GM12892 (cell line): ENCODE results near the genes RFWD3 and SYCE1L.

- RRBS = under 1% methylated on average over 9 of the region's 68 CpGs
Measured at GRCh38 chr16:74666357-74667280, at the start of gene RFWD3. Gene RFWD3 (minus strand): TSS chr16:74666877.

DNA sequence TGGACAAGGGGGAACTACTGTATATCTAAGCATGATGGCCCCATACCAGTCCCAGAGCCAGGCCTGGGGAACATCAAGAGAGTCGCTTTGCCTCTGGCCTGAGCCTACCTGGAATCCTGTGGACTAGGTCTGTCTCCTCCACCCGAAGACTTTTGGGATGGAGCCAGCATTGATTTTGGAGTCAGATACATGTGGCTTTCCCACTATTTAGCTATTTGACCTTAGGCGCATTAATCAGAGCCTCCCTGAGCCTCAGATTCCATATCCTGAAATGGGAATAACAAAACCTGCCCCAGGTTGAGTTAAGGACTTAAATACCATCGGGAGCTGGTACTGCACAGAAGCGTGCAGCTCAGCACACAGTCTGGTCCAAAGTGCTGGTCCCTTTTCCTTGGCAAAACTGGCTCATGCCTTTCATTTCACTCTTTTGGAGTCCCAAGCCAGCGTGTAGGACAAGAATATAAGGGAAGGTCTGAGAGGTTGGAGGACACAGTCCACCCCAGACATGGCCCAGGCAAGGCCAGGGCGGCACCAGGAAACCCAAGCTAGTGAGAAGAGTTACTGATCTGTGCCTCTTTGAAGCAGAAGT is 1.1 kb downstream of the FA2H start:
- RRBS = no CpG with 5 or more reads among the region's 7 CpGs

DNA sequence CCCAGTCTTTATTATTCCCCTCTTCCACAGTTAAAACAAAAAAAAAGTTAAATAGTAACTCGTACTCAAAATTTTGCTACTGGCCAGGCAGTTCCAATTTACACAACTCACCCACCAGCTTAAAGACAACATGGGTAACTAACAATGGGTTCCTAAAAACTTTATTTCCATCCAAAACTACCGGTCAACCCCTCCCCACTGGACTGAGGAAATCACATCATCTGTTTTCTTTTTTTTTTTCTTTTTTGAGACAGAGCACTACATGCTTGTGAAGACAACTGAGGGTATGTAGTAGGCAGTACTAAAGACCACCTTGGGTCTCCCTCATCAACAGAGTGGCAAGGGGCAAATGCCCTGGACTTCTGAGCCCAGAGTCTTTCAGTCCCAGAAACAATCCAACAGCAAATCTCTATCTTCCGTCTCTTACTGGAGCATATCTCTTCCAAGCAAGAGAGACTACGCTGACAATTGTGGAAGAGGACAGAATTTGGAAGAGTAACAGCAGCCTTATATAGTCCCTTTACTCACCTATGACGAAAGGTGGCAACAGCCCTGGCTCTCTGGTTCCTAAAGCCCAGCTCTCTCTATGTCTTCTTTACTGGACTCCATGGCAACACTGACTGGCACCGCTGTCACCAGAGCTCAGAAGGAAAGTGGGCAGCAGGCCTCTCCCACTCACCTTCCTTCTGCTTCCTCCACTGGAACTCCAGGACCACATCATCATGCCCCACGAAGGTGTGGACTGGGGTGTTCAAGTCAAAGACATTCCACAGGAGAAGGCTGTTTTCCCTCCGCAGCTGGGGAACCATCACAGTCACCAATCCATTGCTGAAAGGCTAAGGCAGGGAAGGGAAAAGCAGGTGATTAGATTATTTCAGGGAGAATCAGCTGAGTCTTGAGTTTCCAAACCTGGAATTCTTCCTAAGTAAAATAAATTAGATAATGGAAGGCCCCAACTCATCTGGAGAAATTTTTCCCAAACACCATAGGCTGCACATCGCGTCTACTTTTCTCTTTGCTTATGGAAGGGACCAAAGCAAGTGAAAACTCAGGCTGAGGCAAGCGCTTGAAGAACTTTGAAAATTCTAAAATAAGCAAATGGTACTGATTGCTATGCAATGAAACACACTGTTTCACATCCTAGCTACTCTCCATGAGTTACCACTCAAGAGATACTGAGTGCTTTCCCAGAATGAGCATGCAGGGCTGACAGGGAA is 63.2 kb downstream of the WDR59 start:
- RRBS = no CpG with 5 or more reads among the region's 11 CpGs

DNA sequence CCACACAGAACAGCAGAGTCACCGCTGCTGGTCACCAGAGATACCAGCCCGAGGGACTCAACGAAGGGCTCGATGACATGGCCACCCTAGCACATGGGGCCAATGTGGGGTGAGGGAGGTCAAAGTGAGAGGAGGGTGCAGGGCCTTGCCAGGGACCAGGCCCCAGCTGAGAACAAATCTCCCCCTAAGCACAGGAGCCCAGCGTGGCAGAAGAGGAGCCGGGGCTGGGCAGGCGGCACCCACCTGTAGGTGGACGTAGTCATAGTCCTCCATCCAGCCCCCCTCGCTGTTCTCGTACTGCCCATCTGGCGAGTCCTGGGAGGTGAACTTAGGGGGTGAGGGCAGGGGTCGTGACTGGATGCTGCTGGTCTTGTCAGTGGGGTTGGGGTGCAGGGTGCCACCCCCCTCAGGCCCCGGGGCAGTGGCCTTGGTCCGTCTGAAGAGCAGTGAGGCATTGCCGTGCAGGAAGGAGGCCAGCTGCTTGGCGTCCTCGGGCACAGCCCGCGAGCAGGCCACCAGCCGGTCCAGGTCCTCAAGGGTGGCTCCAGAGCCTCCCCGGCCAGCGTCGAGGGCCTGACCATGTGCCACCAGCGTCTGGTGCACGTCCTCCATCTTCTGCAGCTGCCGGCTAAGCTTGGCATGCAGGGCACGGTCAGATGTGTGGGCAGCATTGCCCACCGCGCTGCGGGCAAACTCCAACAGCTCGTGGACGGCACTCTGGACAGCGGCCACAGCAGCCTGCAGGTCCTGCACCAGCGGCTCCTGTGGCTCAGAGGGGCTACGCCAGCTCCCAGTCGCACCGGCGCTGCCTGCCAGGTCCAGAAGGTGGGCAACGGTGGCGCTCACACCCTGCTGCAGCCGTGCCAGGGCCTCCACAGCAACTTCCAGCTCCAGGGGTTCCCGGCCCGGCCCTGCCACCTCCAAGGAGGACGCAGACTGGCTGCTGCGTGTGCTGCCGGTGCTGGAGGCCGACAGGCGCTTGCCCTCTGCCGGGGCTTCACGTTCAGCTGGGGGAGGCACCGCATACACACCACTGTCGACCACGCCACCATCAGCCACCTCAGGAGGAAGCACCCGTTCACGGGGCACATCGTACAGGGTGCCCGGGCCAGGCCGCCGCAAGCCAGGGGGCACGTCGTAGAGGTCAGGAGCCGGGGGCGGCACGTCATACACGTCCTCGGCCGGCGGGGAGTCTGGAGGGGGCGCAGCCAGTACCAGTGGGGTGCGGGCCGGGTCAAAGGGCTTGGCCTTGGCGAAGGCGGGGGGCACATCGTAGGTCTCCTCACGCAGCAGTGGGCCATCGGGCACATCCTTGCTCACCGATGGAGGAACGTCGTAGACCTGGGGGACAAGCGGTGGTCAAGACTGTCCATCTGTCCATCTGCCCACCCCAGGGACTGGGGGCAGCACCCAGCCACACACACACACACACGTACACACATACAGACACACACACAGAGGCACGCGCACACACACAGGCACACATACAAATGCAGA is 16.2 kb downstream of the BCAR1 start:
- RRBS = 91% methylated on average over 19 of the region's 83 CpGs

DNA sequence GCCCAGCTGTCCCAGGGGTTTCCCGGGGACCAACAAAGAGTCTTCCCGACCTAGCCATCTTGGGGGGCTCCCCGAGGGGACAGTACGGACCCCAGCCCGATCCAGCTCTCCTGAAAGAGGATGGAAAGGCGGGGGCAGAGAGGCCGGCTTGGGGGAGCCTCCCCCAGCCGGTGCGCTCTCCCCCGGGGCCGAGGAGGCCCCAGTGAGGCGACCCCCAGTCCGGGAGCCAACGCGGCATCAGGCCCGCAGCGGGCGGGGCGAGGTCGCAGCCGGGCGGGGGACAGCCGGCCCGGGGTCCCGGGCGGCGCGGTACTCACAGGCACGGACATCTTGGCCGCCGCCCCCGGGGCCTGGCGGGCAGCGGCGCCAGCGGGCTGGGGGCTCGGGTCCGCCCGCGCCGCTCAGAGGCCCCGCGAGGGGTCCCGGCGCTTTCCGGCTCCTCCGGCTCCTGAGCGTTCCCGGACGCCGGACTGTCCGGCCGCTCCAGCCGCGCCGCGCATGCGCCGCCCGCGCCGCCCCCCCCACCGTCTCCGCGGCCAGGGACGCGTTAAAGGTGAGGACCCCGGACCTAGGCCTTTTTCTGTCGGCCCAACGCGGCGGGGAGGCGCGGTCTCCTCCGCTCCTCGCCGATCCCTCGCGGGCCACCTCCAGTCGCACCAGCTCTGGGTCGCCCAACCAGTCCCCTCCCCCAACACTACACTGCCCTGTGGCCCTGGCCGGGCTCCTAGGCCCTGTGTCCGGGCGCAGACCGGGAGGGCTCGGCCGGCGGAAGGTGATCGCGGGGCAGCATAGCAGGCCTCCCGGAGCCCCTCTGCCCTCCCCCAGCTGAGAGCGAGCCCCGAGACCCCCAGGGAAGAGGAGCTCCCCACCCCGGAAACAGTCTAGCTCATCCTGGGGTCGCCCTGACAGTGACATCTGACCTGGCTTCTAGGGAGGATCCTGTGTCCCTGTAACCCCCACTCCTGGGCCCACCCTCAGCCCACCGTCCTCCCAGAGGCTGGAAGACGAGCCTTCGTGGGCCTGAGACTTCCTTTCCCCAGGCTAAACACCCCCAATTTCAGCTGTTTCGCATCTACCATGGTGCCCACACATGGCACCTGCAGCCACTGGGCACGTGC is 14.4 kb upstream of the BCAR1 start:
- RRBS = 3% methylated on average over 36 of the region's 100 CpGs

GRCh38 chr16:75269724-75269957 is 18.2 kb upstream of the BCAR1 start:
- RRBS = no CpG with 5 or more reads among the region's 1 CpG

DNA sequence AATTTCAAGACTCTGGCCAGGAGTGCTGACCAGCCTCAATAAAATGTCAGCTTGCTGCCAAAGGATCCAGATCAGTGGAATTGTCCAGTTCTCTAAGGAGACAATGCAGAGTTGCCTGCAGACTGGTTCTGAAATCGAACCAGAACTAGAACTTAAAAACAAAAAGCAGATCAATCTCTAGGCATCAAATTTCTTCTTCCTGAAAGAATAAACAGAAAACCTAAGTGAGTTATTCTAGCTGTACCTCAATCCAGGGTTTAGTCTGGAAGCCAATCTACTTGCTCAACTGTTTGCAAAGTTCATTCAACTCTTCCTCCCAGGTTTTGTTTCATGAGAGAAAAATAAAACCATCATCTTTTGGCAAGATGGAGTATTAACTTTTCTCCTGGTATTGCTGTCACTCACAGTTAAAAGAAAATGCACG is 60.9 kb downstream of the CFDP1 start:
- RRBS = no CpG with 5 or more reads among the region's 2 CpGs

DNA sequence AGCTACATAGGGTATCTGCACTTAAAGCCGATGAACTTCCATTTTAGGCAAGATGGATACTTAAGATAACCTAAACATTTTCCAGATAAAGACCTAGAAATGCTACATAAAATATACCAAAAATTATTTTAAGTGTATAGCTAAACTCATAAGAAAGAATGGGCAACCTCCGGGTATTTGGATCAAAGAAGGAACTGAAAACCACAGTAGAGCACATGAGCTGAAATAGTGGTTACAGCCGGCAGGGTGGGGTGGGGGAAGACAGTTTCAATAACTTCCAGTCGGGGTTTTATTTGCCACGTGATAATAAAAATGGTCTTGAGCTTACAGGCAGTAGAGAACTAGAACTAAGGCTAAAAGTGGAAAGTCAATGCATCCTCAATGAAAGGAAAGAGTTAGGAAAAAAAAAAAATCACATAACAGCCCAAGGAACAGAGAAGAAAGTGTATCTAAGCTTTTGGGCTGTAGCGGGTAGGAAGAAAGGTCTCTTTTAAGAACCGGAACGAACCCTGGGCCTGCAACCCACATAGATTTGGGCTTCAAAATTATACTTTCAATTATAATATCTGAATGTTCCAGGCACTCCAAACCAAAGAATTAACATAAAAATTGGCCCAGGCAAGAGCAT is 53.0 kb downstream of the CFDP1 start:
- RRBS = 0% methylated on average over 1 of the region's 8 CpGs

DNA sequence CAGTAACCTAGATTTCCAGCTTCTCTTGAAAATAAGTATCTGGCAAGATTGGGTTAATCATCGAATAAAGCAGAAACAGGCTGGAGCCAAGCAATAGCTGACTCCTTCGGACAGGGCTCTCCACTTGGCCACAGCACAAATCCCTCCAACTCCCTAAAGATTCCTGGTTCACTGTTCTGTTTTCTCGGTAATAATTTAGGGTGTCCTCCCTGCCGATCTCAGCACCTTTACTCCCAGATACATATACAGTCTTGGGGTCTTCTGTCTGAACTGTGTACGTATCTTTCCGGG is 8.9 kb upstream of the CFDP1 start:
- RRBS = no CpG with 5 or more reads among the region's 6 CpGs

DNA sequence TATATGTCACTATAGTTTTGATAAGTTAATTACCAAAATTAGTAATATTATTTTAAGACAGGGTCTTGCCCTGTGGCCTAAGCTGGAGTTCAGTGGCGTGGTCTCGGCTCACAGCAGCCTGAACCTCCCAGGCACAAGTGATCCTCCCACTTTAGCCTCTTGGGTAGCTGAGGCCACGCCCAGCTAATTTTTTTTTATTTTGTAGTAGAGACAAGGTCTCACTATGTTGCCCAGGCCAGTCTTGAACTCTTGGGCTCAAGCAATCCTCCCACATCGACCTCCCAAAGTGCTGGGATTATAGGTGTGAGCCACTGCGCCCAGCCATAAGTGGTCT is 11.9 kb upstream of the CFDP1 start:
- RRBS = no CpG with 5 or more reads among the region's 5 CpGs

- RRBS = no CpG with 5 or more reads among the region's 1 CpG
Measured at GRCh38 chr16:75457068-75457365, 7.5 kb downstream of the TMEM170A start.

DNA sequence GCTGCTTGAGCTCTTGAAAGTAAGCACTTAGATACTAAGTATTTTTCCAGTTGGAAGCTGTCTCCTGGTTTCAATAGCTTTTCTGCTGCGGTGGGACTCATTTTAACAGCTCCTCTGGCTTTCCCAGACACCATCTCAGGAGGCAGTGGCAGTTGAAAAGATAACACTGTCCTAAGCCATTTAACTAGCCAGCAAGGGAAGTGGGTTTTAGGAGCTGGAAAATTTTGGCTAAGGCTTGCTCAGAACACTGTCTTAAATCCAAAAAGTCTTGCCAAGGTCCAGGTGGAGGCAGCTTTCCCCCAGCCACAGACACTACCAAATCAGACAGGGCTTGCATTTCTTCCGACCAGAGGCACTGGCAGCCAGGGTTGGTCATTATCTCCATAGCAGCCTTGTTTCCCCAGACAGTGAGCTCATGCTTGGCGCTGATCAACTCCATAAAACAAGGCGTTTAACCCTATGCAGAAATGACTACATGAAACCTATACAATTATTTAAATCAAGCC is 24.8 kb downstream of the GABARAPL2 start:
- RRBS = no CpG with 5 or more reads among the region's 4 CpGs

- RRBS = no CpG with 5 or more reads among the region's 13 CpGs
Measured at GRCh38 chr16:75593817-75594434, 27.7 kb downstream of the GABARAPL2 start.

GRCh38 chr16:75648833-75649195 is 1.2 kb downstream of the TERF2IP start:
- RRBS = no CpG with 5 or more reads among the region's 22 CpGs

GRCh38 chr16:75827768-75828211 is 101.5 kb upstream of the CPHXL start:
- RRBS = no CpG with 5 or more reads among the region's 16 CpGs

DNA sequence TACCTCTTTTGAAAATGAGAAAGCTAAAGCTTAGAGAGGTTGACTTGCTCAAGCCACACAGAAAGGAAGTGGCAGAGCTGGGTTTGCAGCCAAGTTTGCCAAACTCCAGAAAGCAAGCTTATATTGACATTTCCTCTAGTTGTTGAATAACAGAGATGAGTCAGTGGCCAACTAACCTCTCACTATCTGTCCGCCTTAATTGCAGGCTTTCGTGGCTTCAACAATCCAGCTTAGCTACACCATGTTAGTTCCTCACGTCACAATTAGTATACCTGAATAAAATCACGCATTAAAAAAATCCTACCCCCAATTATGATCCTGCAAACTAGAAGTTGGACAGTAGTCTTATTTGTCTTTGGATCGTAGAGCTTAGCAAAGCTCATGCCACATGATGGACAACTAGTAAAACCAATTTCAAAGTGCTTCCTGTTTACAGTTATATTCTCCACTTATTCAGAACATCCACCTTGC is 151.7 kb downstream of the CNTNAP4 start:
- RRBS = no CpG with 5 or more reads among the region's 5 CpGs

DNA sequence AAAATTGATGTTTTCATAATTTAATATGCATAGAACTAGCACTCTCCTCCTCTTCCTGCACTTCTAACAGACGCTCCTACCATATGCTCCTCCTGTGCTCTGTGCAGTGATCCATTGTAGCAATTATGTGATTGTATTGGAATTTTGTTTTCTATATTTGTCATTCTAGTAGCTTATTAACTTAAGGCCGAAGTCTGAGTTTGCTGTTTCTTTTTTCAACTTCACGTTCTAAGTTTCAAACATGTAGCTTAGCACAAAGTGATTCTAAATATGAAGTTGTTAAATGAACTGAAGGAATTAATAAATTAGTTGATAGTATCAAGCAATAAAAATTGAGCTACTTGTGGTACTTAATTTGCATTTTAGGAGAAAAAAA is 290.7 kb upstream of the MON1B start:
- RRBS = no CpG with 5 or more reads among the region's 3 CpGs

GRCh38 chr16:77192044-77192436 is 1.1 kb downstream of the MON1B start:
- RRBS = no CpG with 5 or more reads among the region's 1 CpG

DNA sequence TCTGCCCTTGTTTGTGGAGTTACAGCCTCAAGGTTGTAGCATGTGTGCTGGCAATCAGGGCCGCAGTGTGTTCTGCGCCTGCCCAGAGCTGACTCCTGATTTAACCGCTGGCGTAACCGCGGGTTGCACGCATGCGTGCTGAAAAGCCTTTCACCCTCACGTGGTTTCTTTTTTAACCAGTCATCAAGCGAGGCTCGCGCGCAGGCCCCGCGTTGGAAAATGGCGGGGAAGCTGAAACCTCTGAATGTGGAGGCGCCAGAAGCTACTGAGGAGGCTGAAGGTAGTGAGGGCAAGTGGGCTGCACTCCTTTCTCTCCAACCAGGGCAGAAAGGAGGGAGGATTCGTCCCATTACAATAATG is at the start of gene SYCE1L:
Gene SYCE1L, plus strand, starts transcription at position 176 of the 360 bp plus-strand sequence.
- RRBS = no CpG with 5 or more reads among the region's 18 CpGs

- RRBS = no CpG with 5 or more reads among the region's 8 CpGs
Measured at GRCh38 chr16:78317921-78318399, 218.5 kb downstream of the WWOX start.